ENCODE data around the genes ABLIM1 and ATRNL1.

- RRBS: no CpG with 5 or more reads among the region's 16 CpGs
Observed at GRCh38 chr10:114239907-114240348, 874 bp downstream of the VWA2 start.

DNA sequence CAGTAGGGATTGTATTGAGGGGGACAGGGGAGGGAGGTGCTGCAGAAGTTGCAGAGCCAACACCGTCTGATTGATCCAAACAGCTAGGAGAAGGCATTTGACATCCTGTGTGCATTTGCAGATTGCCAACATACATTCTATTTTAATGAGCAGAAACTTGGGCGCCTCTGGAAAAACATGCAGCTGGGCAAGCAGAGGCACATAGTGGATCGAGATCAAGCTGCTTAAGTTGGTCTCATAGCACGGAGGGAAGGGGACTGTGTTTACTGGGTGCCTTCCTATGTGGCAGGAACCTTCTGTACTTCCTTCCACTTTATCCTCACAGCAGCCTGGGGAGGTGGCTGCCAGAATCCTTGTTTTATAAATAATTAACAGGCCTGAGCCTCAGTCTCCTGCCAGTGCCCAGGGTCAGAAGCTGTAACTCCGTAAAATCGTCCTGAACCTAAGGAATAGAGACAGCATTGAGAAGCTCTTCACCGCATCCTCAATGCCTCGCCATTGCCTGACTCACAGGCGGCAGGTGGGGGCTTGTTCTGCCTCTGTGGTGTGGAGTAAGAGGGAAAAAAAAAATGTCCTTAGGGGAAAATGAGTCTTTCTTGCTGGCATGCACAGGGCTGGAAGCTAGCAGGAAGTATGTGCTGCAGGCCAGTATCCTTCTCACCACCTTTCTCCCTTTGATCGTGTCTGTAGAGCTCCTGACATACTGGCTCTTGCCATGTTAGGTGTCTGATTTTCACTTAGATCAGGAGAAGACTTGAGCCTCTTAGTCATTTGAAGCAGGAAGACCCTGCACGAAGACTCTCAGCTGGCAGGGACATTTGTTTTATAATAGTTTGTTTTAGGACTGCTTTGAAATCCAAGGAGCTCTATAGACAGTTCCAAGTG, 6.2 kb downstream of the VWA2 start:
- RRBS: no CpG with 5 or more reads among the region's 11 CpGs

- RRBS: no CpG with 5 or more reads among the region's 14 CpGs
Observed at GRCh38 chr10:114524734-114526136, 120.9 kb upstream of the AFAP1L2 start.

DNA sequence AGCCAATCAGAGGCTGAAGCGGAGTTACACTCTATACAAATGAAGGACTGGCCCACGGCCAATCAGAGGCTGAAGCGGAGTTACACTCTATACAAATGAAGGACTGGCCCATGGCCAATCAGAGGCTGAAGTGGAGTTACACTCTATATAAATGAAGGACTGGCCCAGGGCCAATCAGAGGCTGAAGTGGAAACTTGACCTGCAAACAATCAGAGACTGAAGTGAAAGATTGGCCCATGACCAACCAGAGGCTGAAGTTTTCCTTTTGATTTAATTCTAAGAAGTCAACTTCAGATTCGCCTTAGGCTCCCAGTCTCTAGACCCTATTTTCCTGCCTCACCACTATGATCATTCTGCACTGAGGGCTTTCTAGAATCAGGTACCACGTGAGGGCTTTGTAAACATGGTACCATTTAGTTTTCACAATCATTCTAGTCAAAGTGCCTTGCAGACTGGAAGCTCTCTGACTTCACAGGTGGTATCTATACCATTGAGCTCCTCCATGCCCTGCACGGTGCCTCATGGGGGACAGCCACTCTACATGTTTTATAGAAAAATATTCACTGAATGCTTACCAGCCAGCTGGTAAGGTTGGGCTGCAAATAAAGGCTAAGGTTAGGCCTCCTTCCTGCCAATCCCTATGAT, 106.6 kb downstream of the ABLIM1 start:
- RRBS: no CpG with 5 or more reads among the region's 6 CpGs

DNA sequence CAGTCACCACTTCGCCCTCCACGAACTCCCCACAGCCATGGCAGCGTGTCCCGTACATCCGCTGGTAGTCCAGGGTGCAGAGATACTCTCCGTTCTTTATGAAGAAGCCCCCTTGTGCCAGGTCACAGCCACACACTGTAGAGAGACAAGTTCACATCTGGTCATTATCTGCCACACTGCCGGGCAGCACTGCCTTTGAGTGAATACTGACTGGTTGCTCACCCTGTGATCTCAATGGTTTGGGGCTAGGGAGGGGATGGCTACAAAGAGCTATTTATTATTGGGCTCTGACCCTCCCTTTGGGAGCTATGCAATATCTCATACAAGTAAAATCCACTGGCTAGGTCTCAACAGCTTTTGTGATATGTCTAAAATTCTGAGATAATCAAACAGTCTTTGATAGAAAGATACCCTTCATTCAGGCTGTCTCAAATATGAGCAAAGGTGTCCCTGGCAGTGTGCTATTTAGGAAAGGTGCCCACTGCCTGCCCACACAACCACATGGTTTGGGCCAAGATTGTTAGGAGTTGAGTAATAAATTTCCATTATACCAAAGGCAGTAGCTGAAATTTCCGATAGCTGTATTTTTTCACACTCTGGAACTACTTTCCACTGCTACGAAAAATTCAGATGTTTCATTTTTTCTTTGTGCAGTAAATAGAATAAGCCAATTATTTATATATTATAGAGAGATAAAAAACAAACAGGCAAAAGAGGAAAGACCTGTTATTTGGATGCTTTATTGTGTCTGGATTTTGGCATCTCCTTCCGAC, 82.4 kb downstream of the ABLIM1 start:
- RRBS: no CpG with 5 or more reads among the region's 10 CpGs

- RRBS: no CpG with 5 or more reads among the region's 3 CpGs
Observed at GRCh38 chr10:114613096-114613612, 44.9 kb downstream of the ABLIM1 start.

DNA sequence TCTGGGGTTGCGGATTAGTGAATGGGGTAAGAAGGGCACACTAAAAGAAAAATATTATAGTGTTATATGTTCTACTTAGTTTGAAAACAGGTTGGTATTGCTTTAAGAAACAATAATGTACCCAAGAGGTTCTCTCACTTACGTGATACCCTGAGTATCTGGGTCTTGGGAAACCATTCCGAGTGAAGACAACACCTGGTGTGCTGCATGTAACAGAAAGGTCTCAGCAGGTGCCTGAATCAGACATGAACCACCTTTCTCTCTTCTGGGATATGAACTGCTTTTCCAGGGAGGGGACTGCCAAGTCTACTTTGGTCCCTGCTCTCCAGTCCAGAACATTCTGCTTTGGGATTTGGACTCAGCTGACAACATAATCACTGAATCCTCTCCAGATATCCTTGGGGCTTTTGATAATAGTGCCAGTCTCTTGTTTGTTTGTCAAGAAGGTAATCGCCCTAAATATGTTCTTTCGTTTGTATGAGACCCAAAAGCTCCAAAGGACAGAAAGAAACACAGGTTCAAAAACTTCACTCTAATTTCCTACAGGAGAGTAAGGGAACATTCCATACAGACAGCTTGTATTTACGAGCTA, 5.7 kb downstream of the ABLIM1 start:
- RRBS: no CpG with 5 or more reads among the region's 6 CpGs

- RRBS: no CpG with 5 or more reads among the region's 6 CpGs
Observed at GRCh38 chr10:114658033-114658643, at the start of gene ABLIM1. Gene ABLIM1 (minus strand): TSS chr10:114658275.

DNA sequence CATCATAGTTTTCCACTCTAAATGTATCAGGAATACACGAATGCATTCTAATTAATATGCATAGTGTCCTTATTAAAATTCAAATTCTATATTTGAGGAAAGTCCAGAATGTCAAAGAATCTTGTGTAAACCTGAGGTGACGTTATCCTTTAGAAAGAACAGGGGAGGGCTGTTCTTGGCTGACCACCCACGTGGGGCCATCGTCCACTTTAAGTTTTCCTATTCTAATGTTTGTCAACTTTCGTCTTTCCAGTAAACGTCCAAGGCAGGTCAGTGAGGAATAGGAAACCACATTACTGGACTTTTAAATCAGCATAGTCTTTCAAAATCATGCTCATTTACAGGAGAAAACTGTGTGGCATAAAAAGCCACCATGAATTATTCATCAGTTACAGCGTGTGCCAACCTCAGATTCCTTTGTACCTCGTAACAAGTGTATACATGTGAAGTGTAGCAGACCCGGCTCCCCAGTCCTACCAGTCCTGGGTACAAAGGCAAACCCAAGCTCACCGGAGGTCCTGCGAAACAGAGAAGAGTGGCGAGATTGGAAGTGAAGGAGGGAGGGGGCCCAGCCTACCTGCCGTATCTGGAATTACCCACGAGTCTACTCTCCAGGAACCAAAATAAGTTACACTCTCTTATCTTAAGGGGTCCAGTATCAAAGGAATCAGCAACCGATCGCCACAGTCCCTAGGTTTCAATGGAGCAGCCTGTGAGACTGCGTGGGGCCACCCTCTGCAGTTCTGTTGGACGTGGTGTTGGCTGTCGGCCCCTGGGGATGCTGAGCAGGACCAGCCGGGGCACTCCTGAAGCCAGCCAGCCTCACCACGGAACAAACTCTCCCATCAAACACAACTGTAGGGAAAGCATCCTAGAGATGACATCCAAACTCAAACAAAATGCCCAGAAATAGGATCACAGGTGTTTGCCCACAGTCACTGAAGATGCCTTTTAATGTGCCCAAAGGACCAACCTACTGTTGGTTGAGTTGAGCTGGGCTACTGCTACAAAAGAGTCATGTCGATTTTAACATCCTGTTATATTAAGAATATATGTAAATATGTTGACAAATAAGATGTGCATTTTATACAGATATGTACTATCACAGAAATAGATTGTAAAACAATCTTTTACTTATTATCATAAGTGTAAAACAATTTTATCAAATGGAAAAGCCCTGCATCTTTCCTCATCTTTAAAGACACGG, 25.4 kb upstream of the ABLIM1 start:
- RRBS: no CpG with 5 or more reads among the region's 23 CpGs

DNA sequence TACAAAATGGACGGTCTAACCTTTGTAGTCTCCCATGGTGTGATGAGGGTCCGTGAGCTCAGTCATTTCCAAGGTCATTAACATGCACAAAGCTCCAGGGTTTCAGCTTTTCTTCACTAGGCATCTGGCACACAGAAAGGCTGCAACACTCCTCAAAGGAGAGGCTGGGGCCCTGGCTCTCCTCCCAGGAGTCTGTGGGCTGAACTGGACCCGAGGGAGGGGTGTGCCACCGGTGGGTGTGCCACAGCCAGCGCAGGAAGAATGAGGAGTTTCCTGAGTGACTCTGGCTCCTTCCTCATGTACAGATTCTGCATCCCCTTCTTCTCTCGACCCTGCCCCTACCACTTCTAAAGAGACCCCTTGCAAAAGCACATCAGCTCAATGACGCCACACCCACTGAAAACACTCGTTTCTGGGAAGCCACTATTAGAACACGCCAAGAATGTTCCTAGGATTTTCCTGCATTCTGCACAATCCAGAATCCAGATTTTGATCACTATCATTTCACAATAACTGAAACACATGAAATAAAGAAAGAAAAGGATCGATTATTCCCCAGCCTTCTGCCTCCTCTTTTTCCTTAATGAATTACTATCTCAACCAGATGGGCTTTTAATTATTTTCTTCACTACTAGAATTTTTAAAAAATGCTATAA, 26.3 kb upstream of the ABLIM1 start:
- RRBS: no CpG with 5 or more reads among the region's 10 CpGs

- RRBS: no CpG with 5 or more reads among the region's 4 CpGs
Observed at GRCh38 chr10:114719120-114719918, 61.2 kb upstream of the ABLIM1 start.

GRCh38 chr10:114766301-114766834, 55.2 kb upstream of the FHIP2A start:
- RRBS: no CpG with 5 or more reads among the region's 4 CpGs

- RRBS: 1% methylated on average over 11 of the region's 122 CpGs
Observed at GRCh38 chr10:115092197-115093495, at the start of gene ATRNL1. Gene ATRNL1 (plus strand): TSS chr10:115093365.

DNA sequence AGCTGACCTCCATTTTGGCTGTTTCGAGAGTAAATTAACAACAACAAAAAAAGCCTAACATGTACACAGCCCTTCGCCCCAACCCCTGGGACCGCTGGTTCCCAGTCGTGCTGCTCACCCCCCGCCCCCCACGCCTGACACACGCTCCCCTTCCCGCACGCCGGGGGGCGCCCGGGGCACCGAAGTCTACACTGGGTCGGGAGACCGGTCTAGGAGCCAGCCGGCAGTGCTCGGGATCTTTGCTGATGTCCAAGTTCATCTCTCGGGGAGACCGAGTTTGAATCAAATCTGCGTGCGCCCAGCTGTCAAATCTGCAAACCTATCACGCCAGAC, 1.0 kb upstream of the GFRA1 start:
- RRBS: no CpG with 5 or more reads among the region's 22 CpGs

DNA sequence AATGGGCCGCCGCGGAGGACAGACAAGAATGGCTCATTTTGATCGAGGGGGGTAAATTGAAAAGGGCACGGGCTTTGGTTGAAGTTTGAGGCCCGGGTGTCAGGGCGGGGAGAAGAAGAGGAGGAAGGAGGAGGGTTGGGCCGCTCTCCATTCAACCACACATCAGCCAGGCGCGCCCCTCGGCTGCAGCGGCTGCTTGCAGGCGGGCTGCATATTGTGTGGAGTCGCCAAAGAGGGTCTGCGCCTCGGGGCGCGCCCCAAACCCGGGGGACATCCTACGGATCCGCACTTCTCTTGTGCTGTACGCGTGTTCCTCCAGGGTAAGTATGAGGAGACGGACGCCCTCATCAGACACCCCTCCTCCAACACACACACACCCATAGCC, 1.4 kb upstream of the GFRA1 start:
- RRBS: no CpG with 5 or more reads among the region's 25 CpGs

DNA sequence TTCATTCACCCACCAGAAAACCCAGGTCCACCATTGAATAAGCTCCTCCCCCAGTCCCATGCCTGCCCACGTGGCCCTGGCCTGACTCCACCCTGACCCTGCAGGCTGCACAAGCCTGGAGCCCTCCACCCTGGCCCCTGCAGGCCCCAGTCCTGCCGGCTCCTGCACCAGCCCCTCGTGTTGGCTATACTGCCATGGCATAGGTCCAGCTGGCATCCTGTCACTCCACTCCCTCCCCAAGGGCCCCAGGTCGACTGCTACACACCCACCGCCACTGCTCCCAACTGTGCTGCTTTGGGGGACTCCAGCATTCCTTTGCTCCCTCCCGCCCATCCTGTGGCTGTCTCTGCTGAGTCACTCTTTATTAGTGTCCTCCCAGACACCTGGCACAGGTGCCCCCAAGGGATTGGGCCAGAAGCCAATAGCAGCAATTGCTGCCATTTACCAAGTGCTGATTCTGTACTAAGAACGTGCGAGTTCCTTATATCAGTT, 32.4 kb upstream of the HSPA12A start:
- RRBS: no CpG with 5 or more reads among the region's 8 CpGs

DNA sequence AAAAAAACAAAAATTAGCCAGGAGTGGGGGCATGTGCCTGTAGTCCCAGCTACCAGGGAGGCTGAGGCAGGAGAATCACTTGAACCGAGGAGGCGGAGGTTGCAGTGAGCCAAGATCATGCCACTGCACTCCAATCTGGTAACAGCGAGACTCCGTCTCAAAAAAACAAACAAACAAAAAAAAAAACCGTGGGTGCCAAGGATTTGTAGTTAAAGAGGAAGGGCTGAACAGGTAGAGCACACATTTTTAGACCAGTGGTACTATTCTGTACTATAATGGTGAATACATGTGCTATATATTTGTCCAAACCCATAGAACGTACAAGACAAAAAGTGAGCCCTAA, 17.3 kb downstream of the SHTN1 start:
- RRBS: no CpG with 5 or more reads among the region's 6 CpGs

DNA sequence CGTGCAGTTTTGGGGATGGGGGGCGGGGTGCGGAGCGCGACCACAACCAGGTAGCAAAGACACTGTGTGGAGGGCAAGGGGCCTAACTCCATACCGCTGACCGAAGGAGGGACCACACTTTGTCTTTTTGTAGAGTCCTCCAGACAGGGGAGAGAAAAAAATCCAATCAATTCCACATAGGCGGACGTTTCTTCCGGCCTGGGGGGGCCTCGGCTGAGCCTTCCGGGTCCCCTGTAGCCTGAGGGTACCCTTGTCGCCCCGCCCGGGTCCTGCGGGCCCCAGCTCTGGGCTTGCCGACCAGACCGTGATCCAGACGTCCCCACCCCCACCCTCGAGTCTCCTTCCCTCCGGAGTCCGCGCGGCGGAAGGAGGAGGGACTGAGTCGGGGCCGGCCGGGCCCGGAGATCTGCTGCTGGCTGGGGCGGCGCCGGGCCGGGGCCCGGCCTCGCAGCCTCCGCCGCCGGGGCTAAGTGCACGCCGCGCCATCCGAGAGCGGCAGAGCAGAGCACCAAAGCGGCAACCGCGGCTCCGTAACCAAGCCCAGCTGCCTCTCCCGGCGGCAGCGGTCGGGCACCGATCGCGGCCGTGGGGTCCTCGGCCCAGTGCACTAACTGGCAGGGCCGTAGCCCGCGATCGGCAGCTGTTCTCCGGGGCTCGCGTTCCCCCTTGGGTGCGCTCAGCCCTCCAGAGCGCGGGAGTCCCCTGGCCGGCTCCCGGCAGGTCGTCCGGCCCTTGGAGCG, 1.1 kb downstream of the VAX1 start:
- RRBS: 2% methylated on average over 39 of the region's 71 CpGs

- RRBS: no CpG with 5 or more reads among the region's 45 CpGs
Observed at GRCh38 chr10:117138950-117140002, 1.2 kb upstream of the VAX1 start.

GRCh38 chr10:117545191-117545428, 2.6 kb downstream of the EMX2 start:
- RRBS: 4% methylated on average over 14 of the region's 22 CpGs

Measured in epithelial cell of esophagus (primary cell).